Hair follicle dermal papilla cell (primary cell): ENCODE measurements around a stretch of chr5.

DNA sequence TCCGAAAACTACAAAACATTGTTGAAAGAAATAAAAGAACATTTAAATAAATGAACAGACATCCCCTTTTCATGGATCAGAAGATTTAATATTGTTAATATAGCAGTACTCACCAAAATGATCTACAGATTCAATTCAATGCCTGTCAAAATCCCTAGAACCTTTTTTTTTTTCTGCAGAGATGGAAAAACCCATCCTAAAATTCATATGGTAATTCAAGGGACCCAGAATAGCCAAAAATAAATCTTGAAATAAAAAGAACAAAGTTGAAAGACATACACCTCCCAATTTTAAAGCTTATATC is 5.2 kb downstream of the ARSK start:
- CAGE, long polyA plus RNA, result no peak

DNA sequence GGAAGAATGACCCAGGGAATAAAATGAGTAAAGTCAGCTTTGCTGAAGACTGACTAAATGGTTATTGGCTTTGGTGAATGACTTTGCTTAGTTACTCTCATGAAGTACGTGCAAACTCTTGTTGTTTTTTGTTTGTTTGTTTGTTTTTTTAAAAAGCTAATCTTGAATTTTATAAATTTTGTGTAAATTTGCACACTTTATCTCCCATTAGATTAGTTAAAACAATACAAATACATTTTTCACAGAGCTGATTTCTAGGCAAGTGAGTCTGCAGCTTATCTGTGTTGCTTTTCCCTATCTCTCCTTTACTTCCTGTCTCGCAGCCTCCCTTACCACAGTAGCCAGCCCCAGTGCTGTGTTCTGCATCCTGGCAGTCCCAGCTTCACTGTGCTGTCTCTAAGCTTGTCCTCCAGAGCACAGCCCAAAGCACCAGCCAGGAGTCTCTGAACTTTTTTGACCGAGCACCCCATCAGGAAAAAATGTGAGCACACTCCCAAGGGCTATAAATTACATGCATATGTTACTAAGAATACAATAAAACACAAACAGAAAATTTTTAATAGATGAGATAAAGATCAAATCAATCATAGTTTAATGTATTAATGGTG is 7.6 kb upstream of the RHOBTB3 start:
- CAGE, long polyA plus RNA, result no peak

DNA sequence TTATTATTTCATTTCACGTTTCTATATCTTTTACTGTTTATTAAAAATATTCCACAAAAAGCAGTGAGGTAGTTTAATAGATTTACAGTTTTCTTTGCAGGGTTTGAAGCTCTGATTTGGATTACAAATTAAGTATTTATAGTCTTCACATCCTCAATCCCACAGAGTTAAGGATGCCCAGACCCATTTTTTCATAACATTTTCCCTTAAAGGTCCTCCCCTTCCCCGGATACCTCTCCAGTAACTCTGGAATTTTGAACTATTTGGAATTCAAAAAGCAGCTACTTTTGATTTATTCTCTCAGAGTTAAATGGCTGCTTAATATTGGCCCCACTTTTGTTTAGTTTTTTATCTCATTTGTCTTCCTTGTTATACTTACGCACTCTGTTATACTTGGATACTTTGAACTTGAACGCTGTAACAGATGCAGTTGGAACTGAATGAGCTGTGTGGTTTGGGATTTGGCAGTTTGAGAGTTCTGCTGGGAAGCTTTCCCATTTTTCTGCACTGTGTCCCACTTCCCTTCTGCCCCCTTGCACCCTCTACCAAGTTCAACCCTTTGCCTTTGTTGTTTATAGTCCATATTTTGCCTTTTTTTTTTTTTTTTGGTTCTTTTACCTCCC is 3.6 kb downstream of the RHOBTB3 start:
- CAGE, long polyA plus RNA, result no peak

GRCh38 chr5:95773461-95774376 is 42.6 kb downstream of the RHOBTB3 start:
- CAGE, long polyA plus RNA, result no peak

DNA sequence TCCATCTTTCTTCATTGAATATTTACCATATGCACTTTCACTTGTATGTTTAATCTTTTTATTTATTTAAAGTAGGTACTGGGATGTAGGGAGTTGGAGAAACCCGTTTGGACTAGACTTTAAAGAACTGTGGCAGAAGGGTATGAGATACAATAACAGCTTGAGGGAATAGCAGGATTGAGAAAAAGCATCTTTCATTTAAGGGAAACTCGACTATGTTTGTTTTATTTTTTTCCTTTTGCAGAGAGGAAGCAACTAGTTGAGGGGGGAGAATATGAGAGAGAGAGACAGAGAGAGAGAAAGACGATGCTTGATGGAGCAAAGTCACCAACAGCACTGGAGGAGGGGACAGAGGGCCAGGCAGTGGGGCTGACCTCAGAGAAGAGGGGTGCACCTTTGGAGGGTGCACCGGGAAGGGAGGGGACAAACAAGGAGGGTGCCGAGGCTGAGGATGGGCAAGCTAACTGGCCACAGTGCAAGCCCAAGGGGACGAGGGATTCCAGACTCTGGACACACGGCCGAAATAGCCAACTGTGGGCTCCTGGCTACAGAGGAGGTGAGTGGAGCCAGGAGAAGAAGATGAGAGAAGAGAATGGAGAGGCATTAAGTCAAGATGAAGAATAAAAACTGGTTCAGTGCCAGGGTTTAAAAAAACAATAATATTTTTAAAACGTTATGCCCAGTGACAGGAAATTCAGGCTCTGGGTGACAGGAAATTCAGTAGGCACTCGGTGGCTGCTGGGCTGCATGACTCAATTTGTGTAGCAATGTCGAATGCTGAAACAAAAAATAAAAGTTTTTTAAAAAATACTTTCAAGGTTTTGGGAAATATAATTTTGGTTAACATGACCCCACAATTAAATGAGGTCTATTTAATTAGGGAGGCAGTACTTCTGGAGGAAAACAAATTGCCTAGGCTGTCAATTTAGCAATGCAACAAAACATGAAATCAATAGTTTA is 13.2 kb upstream of the GLRX start:
- CAGE, long polyA plus RNA, result no peak

DNA sequence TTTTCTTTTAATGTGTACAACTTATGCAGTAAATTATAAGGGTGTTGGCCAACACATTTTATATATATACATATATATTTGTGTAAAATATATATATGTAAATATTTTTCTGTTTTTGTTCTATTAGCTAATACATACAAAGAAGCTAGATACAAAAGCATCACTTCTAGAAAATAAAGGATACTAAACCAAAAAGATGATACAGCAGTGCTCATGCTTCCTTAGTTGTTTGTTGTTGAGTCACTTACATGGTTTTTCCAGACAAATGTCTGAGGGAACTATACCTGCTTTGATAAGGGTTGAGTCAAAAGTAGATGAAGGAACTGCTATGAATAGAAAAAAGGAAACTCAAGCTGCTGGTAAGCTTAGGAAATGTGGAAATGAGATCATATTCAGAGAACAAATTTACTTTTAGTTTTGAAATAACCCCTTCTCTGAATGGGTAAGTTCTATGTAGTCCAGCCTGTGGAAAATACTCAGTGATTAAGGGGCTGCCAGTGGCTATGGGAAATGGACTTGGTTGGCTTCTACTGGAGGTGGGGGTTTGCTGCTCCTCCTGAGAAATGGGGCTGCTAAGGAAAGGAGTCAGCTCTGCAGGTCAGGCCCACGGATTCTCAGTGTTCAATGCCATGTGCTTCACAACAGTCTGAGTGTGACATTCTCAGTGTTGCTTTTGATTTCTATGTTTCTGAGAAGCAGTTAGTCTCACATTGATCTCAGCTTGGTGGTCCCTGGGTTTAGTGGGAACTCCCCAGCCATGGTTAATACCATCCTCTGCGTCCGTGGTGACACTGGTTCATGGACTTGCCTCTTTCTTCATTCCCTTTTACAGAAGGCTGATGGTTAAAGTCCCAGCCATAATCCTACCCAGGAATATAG is 47.6 kb upstream of the GLRX start:
- CAGE, long polyA plus RNA, result no peak

DNA sequence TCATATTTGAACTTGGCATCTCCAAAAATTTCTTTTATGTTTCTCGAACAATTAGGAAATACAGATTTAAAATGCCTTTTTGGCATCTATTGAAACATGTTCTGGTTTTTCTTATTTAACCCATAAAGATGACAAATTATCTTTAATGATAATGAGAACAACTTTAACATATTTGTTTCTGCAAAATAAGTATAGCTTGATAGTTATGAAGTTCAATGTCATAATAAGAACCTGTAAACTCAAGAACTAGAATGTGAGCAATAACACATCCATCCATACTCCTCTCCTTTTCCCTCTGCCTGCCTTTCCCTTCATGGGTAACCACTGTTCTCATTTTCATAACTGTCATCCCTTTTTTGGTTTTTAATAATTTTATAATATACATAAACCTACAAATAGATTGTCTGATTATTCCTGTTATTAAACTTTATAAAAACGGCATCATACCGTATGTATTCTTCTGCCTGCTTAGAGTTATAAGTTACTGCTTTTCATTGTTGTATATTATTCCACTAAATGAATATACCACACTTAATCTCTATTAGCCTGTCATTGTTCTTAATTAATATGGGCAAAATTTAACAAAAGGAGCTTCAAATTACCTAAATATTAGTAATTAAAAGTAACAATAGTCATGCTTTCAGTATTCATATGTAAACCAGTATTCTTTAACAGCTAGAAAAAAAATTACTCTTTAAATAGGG is 26.7 kb downstream of the ELL2 start:
- CAGE, long polyA plus RNA, result no peak

- CAGE, long polyA plus RNA, result no peak
Observed at GRCh38 chr5:95939523-95940177, 22.0 kb downstream of the ELL2 start.

DNA sequence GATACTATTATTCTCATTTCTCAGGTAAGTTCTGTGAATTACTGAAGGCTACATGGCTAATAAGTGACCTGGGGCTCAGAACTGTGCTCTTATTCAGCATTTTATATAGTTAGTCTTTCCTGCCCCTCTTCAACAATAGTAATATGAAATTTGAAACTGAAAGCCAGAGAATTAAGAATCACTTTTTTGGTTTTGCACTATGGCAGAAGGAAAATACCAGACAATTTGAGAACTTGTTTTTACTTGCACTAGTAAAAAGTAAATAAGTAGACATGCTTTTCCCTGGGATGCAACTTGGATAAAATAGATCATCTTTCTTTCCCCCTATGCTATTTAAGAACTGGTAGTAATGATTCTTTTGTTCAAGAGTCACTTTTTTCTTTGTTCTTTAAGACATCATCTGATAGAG is 11.7 kb downstream of the ELL2 start:
- CAGE, long polyA plus RNA, result no peak

GRCh38 chr5:96171797-96172430 is 210.3 kb upstream of the ELL2 start:
- CAGE, long polyA plus RNA, result no peak

- CAGE, long polyA plus RNA, result no peak
Observed at GRCh38 chr5:96247205-96248081, 185.6 kb downstream of the PCSK1 start.

GRCh38 chr5:96297128-96297686 is 135.8 kb downstream of the PCSK1 start:
- CAGE, long polyA plus RNA, result no peak

GRCh38 chr5:96339890-96340705 is 93.0 kb downstream of the PCSK1 start:
- CAGE, long polyA plus RNA, result no peak

DNA sequence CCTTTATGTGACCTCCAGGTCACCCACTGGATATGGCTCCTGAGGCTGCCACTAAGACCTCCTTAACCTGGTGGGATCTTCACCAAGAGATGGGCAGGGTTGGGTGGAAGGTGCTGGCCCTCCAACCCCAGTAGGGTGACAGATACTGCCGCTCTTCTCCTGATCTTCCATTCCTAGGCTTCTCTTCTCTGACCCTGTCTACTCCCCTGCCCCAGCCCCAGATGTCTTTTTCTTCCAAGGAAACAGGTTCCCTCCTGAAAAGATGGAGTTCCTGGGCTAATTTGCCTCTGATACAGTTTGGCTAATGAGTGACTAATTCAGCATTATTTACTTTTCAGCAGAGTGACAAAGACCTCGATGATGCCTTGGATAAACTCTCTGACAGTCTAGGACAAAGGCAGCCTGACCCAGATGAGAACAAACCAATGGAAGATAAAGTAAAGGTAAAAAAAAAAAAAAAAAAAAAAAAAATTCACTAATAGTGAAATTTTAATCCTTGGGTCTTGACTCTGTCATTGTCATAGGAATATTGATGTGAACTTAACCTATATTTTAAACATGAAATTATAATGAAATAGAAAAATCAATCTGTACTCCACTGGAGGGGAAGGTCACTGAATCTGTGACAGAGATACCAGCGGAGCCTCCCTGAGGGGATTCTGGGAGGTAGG is 42.7 kb downstream of the ERAP1 start:
- CAGE, long polyA plus RNA, result no peak

DNA sequence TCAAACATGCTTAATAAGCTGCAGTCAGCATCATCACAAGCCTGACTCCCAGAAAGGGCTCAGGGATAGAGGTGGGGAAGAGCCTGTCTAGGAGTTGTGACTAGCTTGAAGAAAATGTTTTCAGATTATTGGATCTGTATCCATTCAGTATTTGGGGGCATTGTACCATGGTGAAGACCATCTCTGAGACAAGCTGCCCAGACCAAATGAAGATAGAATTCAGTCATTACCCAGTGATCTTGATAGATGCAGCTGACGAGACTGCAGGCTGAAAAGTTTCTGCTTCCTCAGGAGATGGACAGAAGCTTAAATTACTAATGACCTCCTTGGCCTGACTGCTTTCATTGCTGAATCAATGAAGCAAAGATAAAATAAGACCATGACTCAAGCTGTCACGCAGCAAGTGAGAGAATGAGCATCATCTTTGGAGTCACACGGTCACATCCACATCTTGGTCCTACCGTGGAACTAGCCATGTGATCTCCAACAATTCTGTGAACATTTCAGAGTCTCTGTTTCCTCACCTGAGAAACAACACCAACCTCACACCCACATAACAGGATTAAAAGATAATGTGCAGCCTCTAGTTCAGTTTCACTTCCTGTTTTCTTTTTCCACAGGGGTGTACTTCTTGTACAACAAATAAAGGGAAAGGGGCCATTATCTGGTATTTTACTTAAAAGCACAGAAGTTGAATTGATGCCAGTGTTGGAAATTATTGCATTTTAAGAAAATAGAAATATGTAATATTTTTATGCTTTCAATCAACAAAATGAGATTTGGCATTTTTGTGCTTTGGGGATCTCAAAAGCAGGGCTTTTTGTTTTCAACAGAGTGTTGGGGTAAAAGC is 9.6 kb downstream of the ERAP2 start:
- CAGE, long polyA plus RNA, result no peak

DNA sequence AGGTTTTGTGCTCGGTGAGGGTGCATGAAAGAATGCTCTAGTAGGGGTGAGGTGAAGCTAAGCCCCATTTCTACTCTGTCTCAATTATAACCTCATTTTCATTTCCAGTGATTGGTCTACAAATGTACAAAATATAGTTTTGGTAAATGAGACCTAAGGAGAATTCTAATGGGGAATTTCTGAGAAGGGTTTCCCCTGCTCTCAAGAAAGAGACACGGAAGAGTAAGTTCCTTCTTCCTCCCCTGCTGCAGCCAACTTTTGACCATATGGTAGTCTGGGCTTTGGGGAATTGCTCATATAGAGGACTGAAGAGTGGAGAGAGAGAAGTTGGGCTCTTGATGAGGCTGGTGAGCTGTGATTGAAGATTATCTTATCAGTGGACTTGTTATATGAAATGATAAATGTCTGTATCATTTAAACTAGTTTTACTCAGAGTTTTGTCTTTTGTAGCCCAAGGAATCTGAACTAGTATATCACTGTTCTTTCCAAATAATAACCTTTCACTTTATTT is 4.3 kb upstream of the LNPEP start:
- CAGE, long polyA plus RNA, result no peak

DNA sequence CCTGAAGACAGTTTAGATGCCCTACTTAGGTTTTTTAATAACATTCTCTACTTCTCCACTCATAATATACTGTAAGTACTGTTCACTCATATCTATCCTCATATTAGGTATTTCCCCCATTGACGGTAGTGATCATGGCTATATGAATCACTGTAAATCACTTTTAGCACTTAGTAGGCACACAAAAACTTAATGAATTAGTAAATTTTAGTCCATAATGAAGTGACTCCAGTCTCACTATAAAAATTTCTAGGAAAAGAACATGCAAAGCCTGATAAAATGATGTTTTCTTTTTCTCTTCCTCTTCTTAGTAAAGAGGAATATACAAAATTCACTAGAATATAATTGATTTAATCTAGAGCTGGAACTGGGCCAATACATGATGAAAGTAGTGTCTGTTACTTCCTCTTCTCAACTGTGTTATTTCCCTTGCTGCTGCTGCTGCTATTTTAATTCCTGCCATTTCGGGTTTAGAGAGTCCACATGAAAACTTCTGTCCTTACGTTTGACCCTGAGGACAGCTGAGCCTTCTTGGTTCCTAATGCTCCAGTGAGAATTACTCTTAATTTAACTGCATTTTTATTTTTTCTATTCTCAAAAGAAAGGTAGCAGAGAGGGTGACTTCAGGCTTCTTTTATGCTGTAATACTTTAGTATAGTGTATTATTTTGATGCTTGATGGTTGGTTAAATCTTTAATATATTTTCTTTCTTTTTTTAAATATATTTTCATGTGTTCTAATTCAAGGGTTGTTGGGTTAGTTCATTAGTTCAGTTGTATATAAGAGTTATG is 73.6 kb downstream of the LNPEP start:
- CAGE, long polyA plus RNA, result no peak

GRCh38 chr5:98774024-98774765 is 732 bp downstream of the RGMB start:
- CAGE, long polyA plus RNA, result no peak

GRCh38 chr5:100108899-100109188 is 426.3 kb upstream of the FAM174A start:
- CAGE, long polyA plus RNA, result no peak

DNA sequence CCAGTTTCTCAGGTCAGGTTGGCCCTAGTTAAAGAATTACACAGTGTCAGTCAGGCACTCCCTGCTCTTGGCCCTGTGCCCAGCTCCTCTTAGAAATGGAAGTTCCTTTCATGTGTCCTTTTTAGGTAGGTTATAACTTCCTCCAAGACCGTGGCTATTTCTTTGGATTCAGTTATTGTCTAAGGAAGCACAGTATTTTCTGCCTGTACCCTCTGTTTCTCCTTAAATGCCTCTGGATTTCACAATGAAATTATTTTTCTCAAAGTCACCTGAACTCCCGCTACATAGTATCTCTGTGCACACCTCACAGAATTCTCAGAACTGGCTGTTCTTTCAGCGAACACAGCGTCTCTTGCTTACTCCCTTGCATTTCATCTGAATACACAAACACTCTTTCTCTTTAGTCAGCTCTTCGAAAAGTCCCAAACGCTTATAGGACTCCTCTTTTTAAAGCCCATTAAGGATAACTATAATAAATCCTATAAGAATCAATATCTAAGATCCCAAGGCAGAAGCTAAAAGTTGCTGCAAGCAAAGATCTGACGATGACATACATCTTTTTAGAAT is 112.7 kb downstream of the FAM174A start:
- CAGE, long polyA plus RNA, result no peak